ENCODE measurements around a stretch of chr9.

DNA sequence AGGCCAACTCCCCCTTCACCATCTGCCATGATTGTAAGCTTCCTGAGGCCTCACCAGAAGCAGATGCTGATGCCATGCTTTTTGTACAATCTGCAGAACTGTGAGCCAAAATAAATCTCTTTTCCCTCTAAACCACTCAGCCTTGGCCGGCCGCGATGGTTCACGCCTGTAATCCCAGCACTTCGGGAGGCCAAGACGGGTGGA, 1480.4 kb downstream of the SPATA31A7 start:
- PRO-cap, 2 experiments = no peak in any of the 2 experiments

DNA sequence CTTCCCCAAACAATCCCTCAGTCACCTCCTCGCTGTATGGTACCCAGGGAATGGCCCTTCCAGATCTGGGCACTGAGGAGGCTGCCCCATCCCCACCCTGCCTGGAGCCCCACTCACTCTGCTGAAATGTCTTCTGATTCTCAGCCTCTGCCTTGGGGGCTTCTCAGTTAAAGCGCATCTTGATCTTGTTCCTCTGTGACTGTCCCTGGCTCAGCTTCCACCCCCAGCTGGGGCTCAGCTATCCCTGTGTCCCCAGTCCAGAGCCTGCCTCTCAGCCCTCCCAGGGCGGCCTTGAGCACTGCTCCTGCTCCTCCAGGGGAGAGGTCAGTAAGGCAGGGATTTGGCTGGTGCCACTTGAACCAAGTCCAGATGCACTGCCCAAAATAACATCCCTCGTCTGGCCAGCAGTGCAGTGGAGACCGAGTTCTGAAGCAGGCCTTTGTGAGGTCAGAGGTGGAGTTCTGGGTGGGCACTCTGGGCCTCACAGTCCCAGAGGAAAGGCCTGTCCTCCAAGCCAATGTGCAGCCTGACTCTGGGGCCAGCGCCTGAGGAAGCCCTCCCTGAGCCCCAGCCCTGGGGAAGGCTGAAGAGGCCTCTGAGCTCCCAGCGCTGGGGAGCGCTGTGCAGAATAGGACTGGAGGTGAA, 1950.8 kb downstream of the FOXD4L5 start:
- PRO-cap, 2 experiments = no peak in any of the 2 experiments

GRCh38 chr9:63384673-63385402, 1900.2 kb downstream of the FOXD4L5 start:
- PRO-cap, 2 experiments = no peak in any of the 2 experiments

DNA sequence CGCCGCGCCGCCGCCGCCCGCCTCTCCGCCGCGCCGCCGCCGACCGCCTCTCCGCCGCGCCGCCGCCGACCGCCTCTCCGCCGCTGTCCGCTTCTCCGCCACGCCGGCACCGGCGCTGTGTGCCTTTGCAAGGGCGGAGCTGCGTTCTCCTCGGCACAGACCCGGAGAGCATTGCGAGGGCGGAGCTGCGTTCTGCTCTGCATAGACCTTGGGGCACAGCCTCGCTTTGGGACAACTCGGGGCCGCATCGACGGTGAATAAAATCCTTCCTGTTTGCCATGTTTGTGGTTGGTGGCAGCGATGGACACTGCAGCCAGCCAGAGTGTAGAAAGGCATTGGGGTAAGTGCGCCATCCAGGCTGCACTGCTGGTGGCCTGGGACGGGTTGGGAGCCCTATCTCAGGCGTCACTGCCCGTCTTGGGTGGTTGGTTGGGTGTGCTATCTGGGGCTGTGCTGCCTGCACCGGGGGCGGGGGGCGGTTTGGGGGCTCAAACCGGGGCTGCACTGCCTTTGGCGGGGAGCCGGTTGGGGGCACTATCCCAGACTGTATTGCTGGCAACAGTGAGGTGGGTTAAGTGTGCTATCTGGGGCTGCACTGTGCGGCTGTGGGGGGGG, 1899.5 kb downstream of the FOXD4L5 start:
- PRO-cap, 2 experiments = no peak in any of the 2 experiments

DNA sequence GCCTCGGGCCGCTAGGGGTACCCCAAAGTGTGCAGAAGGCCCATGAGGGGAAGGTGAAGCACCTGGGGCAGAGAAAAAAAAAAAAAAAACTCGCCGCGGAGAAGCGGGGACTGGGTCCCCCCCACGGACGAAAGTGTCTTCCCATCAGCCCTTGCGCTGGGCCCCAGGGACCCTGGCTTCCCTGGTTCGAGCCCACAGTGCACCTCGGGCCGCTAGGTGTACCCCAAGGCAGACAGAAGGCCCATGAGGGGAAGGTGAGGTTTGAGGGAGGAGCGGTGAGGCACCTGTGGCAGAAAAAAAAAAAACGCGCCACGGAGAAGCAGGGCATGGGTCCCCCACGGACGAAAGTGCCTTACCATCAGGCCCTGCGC, 1577.0 kb downstream of the FOXD4L5 start:
- PRO-cap, 2 experiments = no peak in any of the 2 experiments

DNA sequence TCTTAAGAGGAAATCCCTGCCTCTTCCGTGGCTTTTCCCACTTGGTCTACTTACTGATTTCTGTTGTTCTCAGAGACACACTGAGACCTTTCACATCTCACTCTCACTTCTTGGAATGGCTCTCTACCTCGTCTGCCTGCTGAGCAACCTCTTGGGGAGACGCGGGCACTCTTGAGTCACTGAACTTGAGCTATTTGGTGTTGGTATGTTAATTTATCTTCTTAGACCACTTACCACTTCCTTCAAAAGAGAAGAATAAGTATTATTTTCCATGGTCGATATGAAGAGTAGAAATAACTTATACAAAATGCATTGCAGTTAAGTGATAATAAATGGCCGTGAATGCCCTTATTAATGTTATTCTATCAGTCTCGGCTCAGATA, 1234.0 kb downstream of the FOXD4L5 start:
- PRO-cap, 2 experiments = no peak in any of the 2 experiments

GRCh38 chr9:64870292-64871087, 414.5 kb downstream of the FOXD4L5 start:
- PRO-cap, 2 experiments = no peak in any of the 2 experiments

DNA sequence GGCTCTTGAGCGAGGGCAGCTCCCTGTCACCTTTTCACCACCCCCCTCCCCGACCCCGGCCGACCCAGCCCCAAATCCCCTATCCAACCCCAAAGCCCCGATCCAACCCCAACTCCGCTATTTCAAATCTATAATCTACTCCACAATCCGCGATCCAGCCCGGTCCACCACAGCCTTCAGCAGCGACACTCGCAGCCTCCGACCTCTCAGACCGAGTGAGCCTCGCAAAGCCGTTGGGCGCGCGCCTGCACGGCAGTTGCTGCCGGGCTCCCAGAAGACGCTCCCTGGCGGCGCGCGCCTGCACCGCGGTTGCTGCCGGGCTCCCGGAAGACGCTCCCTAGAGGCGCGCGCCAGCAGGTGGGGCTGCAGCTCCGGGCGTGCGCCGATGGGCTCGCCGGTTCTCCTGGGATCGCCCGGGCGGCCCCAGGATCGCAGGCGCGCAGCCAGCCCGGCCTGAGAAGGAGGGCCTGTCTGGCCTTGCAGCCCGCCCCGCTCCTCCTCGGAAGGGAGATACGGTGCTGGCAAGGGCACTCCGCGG, 416.0 kb downstream of the FOXD4L4 start:
- PRO-cap, 2 experiments = no peak in any of the 2 experiments

GRCh38 chr9:68500310-68501441, 40.0 kb downstream of the TMEM252 start:
- PRO-cap, 2 experiments = no peak in any of the 2 experiments

- PRO-cap, 2 experiments = peak in 1 of 2 experiments; most common plus-strand start chr9:68506381 (in 1)
These were observed 34.6 kb downstream of the TMEM252 start for GRCh38 chr9:68506112-68506431.

GRCh38 chr9:68705327-68706067, 457 bp downstream of the PIP5K1B start:
- PRO-cap, 2 experiments = no peak in any of the 2 experiments

DNA sequence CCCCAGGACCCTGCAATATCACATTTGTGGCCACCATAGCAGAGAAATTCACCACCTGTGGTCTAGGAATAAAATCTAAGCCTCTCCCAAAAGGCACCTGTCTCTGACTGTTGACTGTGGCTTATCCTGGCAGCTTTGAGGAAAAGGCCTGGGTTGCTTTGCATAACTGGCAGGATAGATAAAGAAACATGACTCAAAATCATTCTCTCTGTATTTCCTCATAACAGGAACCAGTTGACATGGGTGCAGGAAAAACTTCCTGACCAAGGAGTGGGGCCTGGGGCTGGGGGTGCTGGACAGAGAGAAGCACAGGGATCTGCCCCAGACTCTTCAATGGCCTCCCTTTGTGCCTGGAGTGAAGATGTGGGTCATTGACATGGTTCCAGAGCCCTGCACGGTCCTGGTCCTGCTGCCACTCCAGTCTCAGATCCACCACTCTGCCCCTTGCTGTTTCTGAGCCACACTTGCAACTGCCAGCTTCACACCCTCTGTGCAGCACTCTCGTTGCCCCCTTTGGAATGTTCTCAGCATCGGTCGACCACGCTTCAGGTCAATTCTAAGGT, 10.0 kb downstream of the PIP5K1B start:
- PRO-cap, 2 experiments = no peak in any of the 2 experiments

DNA sequence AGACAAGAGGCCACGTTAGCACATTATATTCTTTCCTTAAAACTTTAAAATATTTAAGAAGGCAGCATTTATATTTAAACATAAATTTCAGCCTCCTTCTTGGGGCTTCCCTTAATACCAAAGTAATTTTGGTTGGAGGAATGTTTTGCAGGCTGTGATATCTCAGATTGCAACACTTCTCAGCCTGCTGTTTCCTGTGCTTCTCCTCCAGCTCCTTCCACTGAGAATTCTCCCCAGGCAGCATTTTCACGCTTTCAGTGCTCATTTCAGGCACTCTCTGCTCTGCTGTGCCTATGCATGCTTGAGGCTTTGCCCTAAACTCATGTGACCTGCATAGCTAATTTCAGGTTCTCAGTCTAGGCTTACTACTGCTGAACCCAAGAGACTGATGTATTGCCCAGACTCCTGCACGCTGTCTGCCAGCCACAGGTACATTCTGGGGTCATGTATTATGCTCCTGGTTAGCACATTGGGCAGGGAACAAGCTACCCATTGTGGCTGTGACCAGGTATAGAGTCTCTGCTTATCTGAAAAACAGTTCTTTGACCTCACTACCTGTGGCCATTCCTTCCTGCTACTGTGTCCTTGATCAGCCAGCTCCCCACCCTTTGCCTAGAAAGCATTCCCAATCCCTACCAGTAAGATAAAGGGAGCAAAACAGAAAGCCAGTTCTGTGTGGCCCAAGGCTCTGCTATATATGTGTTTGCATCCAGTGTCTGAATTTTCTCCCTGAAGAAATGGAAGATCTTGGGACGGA, 34.6 kb downstream of the PIP5K1B start:
- PRO-cap, 2 experiments = no peak in any of the 2 experiments

GRCh38 chr9:68779374-68779846, 455 bp upstream of the PABIR1 start:
- PRO-cap, 2 experiments = peak in 2 of 2 experiments; most common minus-strand start chr9:68779807 (in 2)

GRCh38 chr9:68798320-68799033, 18.6 kb downstream of the PABIR1 start:
- PRO-cap, 2 experiments = no peak in any of the 2 experiments

DNA sequence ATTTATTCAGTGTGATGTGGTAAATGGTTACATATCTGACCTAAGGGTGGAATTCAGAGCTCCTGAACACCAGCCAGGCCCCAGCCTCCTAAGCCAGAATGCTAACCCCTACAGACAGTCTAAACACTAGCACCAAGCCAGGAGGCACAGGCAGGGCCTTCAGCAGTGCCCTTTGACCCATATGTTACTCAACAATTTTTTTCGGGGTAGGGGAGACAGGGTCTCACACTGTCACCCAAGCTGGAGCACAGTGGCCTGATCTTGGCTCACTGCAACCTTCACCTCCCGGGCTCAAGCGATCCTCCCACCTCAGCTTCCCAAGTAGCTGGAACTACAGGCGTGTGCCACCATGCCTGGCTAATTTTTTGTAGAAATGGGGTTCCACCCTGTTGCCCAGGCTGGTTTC, 40.2 kb downstream of the PRKACG start:
- PRO-cap, 2 experiments = no peak in any of the 2 experiments

DNA sequence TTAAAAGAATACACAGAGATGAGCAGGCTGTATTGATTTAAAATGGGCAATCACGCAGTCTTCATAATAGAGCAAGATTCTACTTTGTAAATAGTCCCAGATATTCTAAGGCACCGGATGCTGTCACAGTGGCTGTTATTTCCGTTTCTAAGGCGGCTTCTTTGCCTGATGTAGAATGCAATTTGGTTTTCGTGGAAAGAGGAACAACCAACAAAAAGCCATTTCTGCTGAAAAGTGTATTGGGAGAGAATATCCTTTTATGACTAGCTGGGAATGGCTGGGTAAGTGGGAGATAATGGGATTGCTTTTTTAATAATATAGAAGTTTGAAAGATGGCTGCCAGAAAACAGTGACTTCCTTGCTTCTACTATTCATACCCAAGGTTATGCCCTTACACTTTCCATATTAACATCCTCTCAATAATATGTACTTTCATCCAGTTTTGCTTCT, 17.4 kb downstream of the PRKACG start:
- PRO-cap, 2 experiments = no peak in any of the 2 experiments

DNA sequence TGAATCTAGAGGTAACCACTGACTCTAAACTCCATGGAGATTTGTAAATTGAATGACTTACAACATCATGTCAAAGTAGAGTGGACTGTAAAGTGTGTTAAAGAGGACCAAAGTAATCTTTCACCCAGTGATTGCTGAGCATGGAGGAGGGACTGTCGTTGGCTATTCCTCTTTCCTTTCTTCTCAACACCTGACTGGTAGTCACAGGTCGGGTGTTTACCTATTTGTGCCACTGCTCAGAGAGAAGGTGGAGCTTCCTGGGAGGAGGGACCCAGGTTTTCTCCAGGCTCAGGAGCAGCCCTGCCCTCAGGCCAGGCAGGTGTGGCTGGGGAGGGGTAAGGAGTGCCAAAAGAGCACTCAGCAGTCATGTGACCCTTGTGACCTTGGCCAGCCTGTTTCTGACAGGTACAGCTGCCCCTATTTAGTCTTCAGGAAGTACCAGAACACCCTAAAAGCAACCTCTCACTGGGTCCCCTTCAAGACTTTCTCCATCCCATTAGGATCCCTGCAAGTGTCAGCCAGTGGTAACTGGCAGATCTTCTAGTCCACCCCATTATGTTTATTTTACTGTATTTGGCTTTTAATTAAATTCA, 68.9 kb upstream of the TJP2 start:
- PRO-cap, 2 experiments = no peak in any of the 2 experiments

GRCh38 chr9:69307265-69307492, 17.8 kb upstream of the ENTREP1 start:
- PRO-cap, 2 experiments = no peak in any of the 2 experiments

DNA sequence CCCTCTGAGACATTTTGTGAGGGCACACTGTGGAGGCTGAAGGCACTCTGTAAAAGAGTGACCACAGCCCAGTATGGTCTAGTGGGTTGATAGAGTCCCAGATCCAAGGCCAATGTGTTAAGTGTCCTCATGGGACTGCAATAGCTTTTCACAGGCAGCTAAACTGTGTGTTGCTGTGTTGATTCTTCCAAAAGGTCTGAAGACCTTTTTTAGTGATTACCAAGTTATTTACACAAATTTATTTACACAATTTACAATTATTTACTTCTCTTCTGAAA, 90.4 kb downstream of the APBA1 start:
- PRO-cap, 2 experiments = no peak in any of the 2 experiments

All from monocyte (primary cell).